ENCODE data around the gene CCDC77.

GRCh38 chr12:31248-31470 lies 35.4 kb upstream of the IQSEC3 start:
- PRO-cap, result no peak
- RRBS, result no CpG with 5 or more reads among the region's 29 CpGs

DNA sequence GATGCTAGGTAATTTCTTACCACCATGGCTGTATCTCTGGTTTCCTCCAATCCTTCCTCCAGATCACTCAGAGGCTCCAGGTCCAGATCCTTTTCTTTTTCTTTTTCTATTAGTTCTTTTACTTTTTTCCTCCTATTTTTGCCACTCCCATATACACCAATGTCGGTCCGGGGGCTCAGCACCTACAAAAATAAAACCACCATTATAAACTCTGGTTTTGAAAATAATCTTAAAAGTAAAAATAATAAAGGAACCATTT lies 47.1 kb upstream of the SLC6A13 start:
- PRO-cap, result no peak
- RRBS, result no CpG with 5 or more reads among the region's 2 CpGs

GRCh38 chr12:373564-374318 lies 15.4 kb downstream of the KDM5A start:
- PRO-cap, result no peak
- RRBS, result no CpG with 5 or more reads among the region's 2 CpGs

- PRO-cap, result bidirectional peak, plus-strand start at chr12:401575, minus-strand start at chr12:401450
- RRBS, result no CpG with 5 or more reads among the region's 46 CpGs
Measured at GRCh38 chr12:401263-402072, at the start of gene CCDC77. Gene CCDC77, plus strand, starts transcription at chr12:401644.

GRCh38 chr12:402073-402482 lies 634 bp downstream of the CCDC77 start:
- PRO-cap, result bidirectional peak, plus-strand start at chr12:402294, minus-strand start at chr12:402204
- RRBS, result no CpG with 5 or more reads among the region's 7 CpGs

GRCh38 chr12:510016-510914 lies 50.5 kb downstream of the B4GALNT3 start:
- PRO-cap, result no peak
- RRBS, result no CpG with 5 or more reads among the region's 13 CpGs

GRCh38 chr12:542691-543426 lies 83.1 kb downstream of the B4GALNT3 start:
- PRO-cap, result no peak
- RRBS, result over 99% methylated on average over 3 of the region's 12 CpGs

DNA sequence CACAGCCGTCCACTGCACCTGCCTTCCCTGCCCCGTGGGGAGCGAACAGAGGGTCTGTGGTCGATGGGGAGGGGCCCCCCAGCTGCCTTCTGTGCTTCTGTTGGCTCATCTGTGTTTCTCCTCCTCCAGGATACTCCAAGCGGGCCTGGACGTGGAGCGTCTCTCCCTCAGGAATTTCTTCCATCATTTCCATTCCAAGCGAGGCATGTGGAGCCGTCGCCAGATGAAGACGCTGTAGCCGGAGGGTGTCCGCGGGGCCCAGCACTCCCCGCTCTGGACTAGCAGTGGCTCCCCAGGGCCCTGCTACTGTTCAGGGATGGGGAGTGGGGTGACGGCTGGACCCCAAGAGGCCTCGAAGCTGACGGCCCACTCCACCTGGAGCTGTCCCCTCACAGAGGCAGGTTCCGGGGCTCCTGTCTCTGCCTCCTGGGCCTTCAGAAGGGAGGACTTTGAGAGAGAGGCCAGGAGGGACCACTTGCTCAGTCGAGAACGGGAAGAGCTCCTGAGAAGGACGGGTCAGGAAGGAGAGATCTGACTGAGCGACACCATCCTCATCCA lies 101.6 kb downstream of the B4GALNT3 start:
- PRO-cap, result no peak
- RRBS, result no CpG with 5 or more reads among the region's 23 CpGs

DNA sequence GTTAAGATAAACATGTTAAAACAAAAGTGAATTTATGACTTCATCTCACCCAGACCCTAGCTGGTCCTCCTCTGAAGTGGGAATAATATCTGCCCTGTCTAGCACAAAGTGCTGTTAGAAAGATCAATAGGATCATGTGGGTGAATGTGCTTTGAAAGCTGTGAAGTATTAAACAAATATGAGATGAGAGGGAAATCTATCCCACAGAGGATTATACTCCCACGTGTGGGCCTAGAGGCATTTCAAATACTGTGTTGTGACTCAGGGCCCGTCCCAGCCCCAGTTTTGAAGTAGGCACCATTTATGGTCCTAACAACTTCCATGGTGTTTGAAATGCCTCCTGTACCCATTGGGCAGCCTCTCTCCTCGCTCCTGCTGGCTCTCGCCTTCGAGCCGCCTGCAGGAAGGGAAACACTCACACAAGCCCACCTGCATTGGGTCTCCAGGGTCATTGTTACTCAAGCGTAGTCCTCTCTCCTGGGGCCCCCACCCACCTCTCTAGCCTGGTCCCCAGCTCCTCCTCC lies 88.4 kb downstream of the NINJ2 start:
- PRO-cap, result no peak
- RRBS, result no CpG with 5 or more reads among the region's 7 CpGs

GRCh38 chr12:581231-581900 lies 81.9 kb downstream of the NINJ2 start:
- PRO-cap, result no peak
- RRBS, result no CpG with 5 or more reads among the region's 12 CpGs

- PRO-cap, result no peak
- RRBS, result no CpG with 5 or more reads among the region's 2 CpGs
Measured at GRCh38 chr12:749810-750475, 2.4 kb upstream of the WNK1 start.

DNA sequence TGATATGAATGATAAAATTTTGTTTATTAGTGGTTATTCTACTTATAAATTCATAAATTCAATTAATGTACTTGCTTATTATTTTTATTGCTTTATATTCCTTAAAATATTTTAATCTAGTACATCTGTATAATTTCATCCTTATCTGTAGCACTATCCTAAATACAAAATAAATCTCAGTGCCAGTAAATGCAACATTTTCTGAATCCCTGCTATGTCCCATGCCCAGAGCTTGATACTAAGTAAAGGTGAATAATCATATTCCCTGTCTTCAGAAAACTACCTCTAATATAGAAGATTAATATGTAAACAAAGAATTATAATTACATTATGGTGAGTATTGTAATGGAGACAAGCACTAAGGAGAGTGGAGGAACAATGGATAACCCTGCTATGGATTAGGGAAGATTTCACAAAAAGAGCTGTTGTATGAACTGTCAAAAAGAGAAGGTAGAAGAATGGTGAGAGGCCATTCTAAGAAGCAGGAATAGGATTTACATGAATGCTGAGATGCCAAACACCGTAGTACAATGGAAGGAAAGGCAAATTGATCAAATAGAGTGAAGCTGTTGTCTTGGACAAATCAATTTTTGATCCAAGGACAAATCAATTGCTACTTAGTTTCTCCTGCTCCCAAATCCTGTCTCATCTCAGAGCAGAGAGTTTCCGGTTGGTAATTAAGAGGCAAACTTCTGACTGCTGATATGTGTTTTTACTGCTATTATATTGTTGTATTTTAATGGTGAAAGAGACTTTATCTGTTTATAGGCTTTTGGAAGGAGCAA lies 81.5 kb downstream of the WNK1 start:
- PRO-cap, result no peak
- RRBS, result no CpG with 5 or more reads among the region's 2 CpGs

DNA sequence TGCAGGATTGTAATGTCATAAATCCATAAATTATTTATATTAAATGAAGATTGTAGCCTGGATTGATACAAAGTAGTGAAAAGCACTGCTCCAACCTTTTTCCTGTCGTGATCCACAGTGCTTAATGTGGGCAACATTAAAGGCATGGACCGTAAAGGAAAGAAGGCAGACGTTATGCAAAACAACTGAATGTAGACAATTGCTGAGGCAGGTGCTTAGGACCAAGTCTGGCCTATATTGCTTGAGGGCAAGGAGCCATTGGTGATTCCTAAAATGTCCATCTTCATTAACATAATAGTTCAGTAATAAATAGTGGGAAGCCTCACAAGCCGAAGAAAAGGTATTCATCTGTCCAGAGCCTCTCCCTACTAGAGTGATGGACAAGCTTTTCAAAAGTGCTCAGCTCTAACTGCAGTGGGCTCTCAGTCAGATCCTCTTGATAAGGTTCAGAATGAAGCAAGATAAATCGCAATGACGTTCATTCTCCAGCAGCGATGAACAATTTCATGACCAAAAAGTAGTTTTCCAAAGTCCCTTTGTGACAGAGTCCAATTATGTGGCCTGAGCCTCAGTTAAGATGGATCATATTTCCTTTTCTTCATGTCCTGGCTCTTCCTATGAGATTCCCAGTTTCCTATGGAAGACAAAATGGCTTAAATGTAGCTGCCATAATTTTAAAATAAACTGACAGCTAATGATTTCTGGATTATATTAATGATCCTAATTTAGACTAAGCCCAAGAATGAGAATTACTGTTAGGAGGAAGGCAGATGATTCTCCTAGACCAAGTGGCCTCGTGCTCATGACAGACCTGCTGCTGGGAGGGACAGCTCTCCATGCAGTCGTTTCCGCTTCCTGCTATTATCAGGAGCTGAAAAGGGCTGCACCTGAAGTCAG lies 36.4 kb downstream of the RAD52 start:
- PRO-cap, result no peak
- RRBS, result no CpG with 5 or more reads among the region's 10 CpGs

- PRO-cap, result no peak
- RRBS, result no CpG with 5 or more reads among the region's 2 CpGs
Measured at GRCh38 chr12:1054459-1054789, 63.4 kb downstream of the ERC1 start.

GRCh38 chr12:1591585-1592316 lies 2.6 kb downstream of the FBXL14 start:
- PRO-cap, result unidirectional peak, plus-strand start at chr12:1592056
- RRBS, result no CpG with 5 or more reads among the region's 6 CpGs

DNA sequence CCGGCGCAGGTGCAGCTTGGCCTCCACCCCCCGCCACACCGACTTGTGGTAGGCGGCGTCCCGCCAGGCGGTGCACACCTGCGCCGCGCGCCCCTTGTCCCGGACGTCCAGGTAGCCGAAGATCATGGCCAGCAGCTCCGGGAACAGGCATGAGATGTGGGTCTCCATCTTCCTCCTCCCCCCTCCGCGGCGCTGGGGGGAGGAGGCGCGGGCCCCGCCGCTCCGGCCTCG lies 567 bp downstream of the FBXL14 start:
- PRO-cap, result no peak
- RRBS, result under 1% methylated on average over 19 of the region's 25 CpGs

DNA sequence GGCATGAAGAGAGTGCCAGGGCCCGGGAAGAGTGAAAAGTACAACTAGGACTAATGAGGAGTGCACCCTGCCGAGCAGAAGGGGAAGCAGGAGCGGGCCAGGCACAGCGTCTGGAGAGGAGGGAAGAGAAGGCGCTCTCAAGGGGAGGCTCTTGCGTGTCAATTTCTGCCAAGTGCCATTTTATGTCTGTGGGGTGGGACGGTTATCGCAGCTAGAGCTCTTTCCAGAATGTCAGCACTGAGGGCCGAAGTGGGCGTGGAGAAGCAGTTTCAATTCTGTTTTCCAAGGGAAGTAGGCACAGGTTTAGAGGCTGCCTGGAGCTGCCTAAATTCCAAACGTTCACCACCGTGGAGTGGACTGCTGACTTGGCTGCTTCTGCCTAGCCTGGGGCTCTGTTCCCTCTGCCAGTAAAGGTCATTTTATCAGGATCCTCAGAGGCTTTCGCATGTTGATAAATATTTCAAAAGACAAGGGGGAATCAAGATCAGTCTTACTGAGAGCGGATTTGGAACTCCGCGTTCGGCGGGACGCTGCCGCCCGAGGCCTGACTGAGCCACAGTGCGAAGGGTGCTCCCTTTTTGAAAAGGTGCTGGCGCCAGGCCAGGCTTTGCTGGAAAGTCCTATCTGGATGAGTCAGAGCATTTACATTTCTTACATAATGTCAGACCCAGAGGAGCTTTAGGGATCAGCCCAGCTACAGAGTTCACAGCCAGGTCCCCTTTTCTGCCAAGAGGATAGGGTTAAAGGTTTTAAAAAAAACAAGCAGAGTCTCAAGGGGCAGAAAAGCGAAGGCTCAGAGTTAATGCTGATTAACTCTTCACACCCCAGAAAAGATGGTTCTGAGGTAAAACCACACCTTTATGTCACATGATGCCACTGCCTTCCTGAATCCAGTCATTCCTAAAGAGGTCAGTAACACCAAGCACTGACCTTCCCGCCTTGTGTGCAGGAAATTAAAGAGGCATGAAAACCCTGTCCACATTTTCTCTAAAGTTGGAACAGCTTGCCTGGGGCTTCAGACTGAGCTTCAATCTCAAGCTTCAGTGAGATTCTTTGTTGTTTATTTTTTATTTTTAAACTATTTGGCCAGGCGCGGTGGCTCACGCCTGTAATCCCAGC lies 11.5 kb upstream of the FBXL14 start:
- PRO-cap, result bidirectional peak, plus-strand start at position 670 of the sequence, minus-strand start at position 550 of the sequence
- RRBS, result no CpG with 5 or more reads among the region's 28 CpGs

DNA sequence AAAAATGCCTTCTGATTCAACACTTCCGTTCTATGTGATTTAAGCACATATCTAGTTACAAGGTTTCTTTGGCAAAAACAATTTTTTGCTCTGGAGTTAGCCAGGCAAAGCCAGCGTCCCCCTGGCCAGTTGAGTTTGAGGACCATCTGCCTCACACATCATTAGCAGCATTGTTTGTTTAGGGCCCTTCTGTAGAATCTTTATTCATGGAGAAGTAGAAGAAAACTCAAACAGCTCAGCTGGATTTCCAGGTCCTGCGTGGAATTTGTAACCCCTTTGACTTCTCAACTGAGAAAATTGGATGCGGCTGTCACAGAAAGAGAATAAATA lies 17.1 kb upstream of the WNT5B start:
- PRO-cap, result no peak
- RRBS, result no CpG with 5 or more reads among the region's 4 CpGs

GRCh38 chr12:1631143-1631771 lies 2.2 kb downstream of the WNT5B start:
- PRO-cap, result no peak
- RRBS, result no CpG with 5 or more reads among the region's 16 CpGs

GRCh38 chr12:1754038-1754665 lies 63.3 kb downstream of the ADIPOR2 start:
- PRO-cap, result no peak
- RRBS, result no CpG with 5 or more reads among the region's 4 CpGs

Data from MCF 10A (cell line).